Placental pericyte (primary cell): Measurements from ENCODE around the gene SEPTIN12.

DNA sequence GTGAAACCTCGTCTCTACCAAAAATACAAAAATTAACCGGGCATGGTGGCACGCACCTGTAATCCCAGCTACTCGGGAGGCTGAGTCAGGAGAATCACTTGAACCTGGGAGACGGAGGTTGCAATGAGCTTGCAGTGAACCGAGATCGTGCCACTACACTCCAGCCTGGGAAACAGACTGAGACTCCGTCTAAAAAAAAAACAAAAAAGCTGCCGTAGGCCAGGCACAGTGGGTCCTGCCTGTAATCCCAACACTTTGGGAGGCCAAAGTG, 19.2 kb downstream of the CORO7 start:
- CAGE, long polyA plus RNA, result no peak

- CAGE, long polyA plus RNA, result no peak
These were observed 8.9 kb downstream of the CORO7 start for GRCh38 chr16:4407262-4408170.

GRCh38 chr16:4410450-4411189, 5.8 kb downstream of the CORO7 start:
- CAGE, long polyA plus RNA, result no peak

GRCh38 chr16:4461525-4461729, 13.0 kb downstream of the NMRAL1 start:
- CAGE, long polyA plus RNA, result no peak

- CAGE, long polyA plus RNA, result no peak
These were observed 26.3 kb downstream of the CDIP1 start for GRCh38 chr16:4512033-4512976.

DNA sequence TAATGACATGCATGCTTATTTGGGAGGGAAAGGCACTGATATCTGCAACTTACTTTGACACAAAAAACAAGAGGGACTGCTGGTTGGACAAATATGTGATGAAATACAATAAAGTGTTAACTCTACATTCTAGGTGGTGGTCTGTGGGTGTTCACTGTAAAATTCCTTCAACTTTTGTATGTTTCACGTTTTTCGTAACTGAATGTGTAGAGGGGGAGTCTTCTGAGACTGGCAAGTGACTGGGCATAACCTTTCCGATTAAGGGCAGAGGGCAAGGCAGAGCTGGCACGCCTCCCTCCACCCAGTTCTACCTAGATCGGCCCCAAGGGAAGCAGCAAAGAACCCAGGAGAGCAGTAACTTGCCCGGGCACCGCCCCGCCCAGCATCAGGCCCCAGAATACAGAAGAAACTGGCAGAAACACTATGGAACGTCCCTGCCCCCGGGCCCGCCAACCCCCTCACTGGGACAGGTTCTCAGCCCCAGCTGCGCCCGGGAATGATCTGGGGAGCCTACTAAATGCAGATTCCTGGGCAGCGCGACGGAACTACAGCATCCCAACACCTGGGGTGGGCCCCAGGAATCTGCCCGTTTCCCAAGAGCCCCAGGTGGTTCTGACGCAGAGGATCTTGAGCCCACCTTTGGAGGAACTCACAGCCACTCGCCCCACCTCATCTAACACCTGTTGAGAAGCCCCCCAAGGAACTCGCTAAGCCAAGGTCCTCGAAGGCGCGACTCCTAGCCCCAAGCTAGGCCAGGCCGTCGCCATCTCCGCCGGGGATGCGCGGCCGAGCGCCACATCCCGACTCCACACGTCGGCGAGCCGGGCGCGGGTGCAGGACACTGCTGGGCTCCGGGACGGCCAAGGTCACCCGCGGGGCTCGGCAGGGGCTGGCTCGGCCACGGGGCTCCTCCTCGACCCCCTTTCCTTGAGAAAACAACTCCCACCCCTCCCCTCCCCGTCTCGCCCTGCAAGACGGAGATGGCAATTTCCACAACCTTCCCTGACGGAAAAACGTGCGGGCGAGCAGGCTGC, 1.1 kb downstream of the CDIP1 start:
- CAGE, long polyA plus RNA, result no peak

DNA sequence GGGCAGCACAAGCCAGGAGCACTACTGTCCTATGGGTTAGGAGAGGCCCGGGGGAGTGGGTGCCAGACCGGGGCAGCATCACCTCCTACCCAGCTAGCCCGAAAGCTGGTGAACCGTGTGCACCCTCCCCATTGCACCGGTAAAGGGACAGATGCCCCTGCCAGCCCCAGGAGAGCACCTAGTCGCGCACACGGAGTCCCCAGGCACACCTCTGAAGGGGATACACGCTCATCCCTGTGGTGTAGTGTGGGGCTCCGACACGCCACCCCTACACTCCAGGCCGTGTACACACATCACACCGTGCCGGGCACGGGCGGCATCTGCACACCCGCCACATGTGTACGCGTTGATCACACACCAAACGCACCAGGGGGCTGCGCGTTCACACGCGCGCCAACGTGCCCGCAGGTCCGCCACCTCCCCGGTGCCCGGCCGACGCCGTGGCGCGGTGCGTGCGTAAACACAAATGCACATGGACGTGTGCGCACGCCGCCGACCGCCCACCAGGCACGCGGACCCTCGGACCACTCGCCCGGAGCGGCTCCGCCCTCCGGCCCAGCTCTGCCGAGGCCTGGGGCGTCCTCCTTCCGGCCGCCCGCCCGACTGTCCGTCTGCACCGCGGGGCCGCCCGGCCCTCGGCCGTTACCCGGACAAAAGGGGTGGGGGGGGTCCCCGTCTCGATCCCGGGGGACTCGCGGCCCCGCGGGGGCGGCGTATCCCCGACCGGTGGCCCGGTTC, 768 bp downstream of the UBALD1 start:
- CAGE, long polyA plus RNA, result no peak

DNA sequence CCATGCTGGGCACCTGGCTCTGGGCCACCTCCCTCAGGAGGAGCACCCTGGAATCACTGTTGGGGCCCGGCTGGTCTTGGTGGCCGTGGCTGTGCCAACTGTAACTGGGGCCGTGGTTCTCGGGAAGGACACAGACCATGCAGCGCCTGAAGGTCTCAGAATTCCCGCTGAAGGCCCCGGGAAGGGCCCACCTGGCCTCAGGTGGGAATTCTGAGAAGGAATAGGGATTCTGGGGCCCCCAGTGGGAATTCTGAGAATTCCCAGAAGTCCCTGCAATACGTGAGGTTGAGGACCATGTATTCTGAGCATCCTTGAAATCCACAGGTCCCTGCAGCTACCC, 23.2 kb downstream of the MGRN1 start:
- CAGE, long polyA plus RNA, result no peak

GRCh38 chr16:4670932-4671850, 22.2 kb upstream of the NUDT16L1 start:
- CAGE, long polyA plus RNA, result no peak

DNA sequence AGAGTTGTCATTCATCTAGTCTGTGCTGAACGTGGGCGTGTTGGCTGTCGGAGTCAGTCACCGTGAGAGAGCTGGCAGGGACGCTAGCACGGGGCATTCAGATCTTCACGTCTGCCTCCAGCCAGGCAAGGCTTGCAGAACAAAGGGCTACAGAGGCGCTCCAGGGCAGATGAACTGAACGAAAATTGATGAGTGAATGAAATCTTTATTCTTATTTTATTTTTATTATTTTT, 19.7 kb upstream of the NUDT16L1 start:
- CAGE, long polyA plus RNA, result no peak

DNA sequence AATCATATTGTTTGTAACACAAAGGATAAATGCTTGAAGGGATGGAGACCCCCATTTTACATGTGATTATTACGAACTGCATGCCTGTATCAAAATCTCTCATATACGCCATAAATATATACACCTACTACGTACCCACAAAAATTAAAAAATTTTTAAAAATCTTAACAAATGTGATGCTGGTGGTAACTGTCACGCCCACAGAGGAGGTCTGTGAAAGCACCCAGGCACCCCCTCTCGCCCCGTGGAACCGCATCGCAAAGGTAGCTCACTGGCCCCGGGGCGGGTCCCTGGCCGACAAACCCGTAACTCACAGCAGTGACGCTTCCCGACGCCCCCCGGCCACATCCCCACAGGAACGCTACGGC, 463 bp downstream of the ANKS3 start:
- CAGE, long polyA plus RNA, result no peak

GRCh38 chr16:4788016-4788687, at the start of gene SEPTIN12:
Gene SEPTIN12 (minus strand): TSS chr16:4788345.
- CAGE, long polyA plus RNA, result no peak

GRCh38 chr16:4828997-4829475, 18.1 kb downstream of the GLYR1 start:
- CAGE, long polyA plus RNA, result no peak

- CAGE, long polyA plus RNA, result no peak
These were observed 5.5 kb downstream of the UBN1 start for GRCh38 chr16:4852753-4853243.

DNA sequence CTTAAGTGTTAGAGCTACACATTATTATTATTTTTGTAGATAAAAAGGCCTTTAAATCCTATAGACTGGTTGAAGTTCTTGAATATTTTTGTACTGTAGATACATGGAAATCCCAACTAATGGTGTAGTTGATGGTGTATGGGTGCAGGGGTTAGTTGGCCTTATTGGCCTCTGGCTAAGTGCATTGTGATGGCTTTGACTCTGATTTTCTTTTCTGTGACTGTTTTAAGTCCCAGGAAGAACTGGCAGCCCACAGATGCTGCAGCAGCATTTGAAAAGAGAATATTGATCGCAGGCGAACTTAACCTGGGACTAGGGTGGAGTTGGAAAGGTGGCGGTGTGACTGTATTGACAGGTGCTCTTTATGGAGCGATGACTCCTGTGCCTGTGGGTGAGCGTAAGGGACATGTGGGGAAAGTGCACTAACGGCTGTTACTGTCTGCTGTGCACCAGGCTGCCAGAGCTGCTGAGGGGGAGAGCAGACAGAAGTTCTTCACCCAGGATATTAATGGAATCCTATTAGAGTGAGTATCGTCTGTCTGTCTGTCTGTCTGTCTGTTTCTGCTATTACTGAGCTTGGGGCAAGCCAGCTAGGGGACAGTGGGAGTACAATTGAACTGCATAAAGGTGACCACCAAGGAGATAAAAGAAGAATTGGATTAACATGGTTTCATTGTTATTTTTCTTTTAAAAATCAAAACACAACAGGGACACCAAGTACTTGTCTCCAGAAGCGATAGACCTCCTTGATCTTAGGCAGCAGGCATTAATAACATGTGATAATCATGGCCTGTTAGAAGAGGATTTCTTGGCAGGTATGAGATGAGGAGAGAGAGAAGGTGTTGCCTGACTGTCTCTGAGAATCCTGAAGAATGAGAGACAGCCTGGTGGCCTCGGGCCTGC, 21.4 kb downstream of the UBN1 start:
- CAGE, long polyA plus RNA, result no peak

DNA sequence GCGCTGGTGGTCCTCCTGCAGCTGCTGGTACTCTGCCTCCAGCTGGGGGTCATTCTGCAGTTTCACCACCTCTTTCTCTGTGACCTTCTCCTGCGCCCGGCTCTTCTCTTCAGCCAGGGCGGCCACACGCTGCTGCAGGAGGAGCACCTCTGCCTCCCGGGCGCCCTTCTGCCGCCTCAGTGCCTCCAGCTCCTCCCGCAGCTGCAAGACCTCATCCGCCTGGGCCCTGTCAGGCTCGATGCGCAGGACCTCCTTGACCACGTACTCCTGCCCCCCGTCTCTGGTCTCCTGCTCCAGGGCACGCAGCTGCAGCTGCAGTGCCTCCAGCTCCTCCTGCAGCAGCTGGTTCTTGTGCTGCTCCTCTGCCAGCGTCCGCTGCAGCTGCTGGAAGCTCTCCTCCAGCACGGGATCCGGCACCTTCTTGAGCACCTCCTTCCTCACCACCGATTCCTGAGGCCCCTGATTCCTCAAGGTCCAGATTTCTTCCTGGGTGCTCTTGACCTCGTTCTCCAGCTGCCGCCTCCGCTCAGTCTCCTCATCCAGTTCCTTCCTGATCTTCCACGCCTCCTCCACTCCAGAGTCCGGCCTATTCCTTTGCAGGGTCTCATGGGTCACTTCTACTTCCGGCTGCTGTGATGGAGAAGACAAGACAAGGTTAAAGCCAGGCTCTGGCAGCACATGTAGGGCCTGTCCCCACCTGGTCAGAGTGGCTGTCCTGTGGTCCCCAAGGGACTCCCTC, 38.3 kb downstream of the UBN1 start:
- CAGE, long polyA plus RNA, result no peak

- CAGE, long polyA plus RNA, result no peak
These were observed 26.3 kb downstream of the PPL start for GRCh38 chr16:4910713-4910986.

DNA sequence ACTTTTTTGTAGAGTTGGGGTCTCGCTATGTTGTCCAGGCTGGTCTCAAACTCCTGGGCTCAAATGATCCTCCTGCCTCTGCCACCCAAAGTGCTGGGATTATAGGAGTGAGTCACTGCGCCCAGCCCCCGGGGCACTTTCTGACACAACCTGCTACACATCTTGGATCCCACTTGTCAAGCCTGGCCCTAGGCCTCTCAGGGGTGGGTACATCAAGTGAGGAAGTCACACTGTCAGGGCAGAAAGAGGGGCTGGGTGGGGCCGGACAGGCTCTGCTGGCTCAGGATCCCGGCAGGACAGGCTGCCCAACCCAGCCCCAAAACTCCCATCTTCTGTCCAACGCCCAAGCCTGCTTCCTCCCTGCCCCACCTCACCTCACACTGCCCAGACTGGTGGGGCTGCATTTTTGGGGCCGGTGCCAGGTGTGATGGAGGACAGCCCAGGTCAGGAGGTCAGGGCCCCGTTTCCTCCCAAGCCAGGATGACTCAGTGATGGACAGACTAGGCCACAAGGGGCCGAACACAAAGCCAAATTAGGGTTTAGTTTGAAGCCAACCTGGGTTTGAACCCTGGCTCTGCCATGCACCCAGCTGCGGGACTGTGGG, 8.7 kb upstream of the PPL start:
- CAGE, long polyA plus RNA, result no peak

GRCh38 chr16:4976222-4976490, 18.0 kb downstream of the SEC14L5 start:
- CAGE, long polyA plus RNA, result no peak

GRCh38 chr16:4981798-4982472, 23.8 kb downstream of the SEC14L5 start:
- CAGE, long polyA plus RNA, result no peak